Vermiform appendix (tissue), 1 donor: ENCODE data around the gene PAH.

GRCh38 chr12:100431060-100431259, 42.7 kb upstream of the NR1H4 start:
- PRO-cap: no peak

- PRO-cap: no peak
Observed at GRCh38 chr12:100484214-100484945, 10.7 kb downstream of the NR1H4 start.

GRCh38 chr12:101527527-101528241, 52.5 kb downstream of the SPIC start:
- PRO-cap: no peak

- PRO-cap: no peak
Observed at GRCh38 chr12:101617048-101617434, 22.3 kb downstream of the MYBPC1 start.

- PRO-cap: no peak
Observed at GRCh38 chr12:101713140-101713808, 15.8 kb downstream of the CHPT1 start.

DNA sequence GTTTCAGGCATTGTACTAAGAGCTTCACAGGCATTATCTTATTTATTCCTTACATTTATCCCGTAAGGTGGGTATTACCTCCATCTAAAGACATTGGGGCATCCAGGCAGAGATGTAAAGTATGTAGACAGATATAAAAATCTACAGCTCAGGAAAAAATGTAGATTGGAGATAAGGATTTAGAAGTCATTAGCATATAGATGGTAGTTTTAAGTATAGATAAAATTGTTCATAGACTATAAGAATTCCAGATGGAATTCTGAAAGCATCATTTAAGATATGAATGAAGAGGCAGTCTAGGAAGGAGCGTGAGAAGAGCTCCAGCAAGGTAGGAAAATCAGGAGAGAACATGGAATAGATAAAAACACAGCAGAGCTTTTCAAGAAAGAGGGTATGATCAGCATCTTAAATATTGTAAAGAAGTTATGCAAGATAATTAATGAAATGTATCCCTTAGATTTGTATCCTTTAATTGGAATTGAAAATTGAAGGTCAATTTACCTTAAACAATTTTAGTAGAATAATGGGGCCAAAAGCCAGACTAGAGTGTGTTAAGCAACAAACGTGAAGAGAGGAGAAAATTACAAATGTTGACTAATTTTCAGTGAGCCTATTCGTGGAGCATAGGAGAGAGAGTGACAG, 18.2 kb downstream of the CHPT1 start:
- PRO-cap: no peak

DNA sequence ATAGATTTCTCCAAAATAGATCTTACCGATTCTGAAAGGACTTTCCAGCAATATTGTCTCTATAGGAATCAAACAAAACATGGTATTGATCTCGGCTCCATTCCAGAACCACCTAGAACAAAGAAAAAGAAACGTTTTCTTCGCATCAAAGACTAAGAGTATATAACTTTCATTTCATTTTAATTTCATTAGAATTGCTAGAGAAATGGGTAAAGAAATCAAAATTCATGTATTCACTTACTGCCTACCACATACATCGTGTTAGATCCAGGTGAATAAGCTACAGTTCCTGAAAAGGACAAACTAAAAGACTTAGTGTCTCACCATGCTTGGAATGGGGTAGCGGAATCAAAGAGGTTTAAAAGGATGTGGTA, 34.1 kb downstream of the GNPTAB start:
- PRO-cap: no peak

- PRO-cap: no peak
Observed at GRCh38 chr12:101888893-101889438, 11.6 kb downstream of the DRAM1 start.

- PRO-cap: no peak
Observed at GRCh38 chr12:101932332-101932763, 55.0 kb downstream of the DRAM1 start.

GRCh38 chr12:101945535-101945940, 68.2 kb downstream of the DRAM1 start:
- PRO-cap: no peak

DNA sequence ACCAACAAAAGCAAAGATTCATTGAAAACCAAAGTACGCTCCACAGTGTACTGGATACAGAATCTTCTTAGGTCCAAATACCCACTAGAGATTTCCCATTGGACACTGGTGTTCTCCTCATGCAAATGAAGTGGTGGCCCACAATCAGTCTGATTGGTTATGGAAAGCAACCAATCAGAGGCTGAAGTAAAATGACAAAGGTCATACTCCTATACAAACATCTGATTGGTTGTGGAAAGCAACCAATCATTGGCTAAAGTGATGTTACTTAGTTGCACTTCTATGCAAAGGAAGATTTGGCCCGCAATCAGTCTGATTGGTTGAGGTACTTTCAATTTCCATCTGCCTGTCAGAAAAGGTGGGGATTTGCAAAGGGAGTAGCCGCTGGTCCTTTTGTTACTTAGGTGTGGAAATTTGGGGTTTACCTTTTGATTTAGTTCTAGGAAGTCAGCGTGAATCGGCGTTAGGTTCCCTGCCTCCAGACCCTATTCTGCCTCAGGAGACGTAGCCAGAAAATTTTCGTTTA, 1.3 kb upstream of the WASHC3 start:
- PRO-cap: no peak

DNA sequence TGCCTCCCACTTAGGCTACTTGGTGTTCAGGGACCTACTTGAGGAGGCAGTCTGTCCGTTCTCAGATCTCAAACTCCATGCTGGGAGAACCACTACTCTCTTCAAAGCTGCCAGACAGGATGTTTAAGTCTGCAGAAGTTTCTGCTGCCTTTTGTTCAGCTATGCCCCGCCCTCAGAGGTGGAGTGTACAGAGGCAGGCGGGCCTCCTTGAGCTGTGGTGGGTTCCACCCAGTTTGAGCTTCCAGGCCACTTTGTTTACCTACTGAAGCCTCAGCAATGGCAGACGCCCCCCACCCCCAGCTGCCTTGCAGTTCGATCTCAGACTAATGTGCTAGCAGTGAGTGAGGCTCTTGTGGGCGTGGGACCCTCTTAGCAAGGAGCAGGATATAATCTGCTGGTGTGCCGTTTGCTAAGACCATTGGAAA, 22.9 kb downstream of the PARPBP start:
- PRO-cap: no peak

DNA sequence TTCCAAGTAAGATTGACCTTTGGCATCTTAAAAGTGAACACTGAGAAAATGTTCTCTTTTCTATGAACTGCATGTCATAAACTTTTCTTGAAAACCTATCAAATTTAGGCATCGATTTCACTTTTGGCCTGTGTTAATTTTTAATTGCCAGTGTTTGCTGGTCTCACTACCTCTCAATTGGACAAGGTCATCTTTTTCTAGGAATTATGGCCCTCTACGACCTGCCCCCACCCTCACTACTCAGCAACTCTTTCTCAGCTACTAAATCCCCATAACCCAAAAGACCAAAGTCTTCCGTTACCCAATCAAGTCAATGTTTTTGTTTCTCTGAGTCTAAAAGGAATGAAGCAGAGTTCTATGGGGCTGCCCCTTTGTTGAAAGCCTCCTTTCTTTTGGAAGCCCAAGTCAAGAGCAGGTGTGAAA, 55.1 kb downstream of the IGF1 start:
- PRO-cap: no peak

DNA sequence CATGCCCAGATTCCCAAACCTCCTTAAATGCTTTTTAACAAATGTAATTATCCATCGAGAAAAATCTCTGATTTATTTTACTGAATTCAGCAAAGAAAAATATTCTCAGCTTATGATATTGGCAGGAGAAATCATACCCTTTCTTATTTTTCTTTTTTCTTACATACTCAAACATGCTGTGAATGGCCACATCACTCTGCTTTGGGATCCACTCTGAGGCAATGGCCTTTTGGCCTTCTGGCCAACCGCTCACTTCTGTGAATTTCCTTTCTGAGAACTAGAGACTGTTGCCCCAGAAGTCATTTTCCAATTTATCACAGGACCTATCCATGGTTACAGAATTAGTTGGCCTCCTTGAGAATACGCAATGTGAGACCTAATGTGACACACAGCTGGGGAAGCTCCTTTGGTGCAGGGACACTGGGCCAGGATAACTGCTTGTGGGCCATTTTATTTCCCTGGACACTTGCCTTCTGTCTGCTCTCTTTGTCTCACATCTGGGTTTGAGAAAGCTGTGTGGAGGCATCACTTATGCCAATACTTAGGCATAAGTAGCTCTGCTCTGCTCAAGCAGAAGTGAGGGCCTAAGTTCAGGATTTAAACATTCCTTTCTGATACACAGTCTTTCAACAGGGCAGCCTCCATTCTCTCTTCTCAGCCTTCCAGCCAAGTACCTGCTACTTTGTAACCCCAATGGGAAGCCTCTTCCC, 50.6 kb downstream of the IGF1 start:
- PRO-cap: no peak

DNA sequence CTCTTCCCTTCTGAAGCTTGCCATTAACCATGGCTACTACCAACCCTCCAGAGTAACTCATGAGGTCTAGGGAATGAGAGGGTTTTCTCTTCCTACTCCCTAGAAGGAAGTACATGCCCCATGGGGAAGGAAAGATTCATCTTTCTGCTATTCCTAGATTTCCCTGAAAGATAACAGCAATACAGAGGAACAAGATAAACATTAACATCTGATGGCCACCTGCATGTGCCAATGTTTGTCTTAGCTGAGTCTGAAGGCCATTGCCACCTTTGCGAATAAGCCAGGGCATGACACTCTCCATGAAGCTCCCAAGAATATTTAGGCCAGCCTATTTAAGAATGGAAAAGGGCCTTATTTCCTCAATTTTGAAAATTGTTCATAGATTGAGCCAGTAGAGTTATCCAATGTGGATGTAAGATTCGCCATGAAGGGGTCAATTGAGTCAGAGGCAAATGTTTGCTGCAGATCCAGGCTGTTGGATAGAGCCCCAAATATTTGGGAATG, 26.0 kb downstream of the IGF1 start:
- PRO-cap: no peak

- PRO-cap: no peak
Observed at GRCh38 chr12:102874720-102875281, 42.2 kb downstream of the PAH start.

DNA sequence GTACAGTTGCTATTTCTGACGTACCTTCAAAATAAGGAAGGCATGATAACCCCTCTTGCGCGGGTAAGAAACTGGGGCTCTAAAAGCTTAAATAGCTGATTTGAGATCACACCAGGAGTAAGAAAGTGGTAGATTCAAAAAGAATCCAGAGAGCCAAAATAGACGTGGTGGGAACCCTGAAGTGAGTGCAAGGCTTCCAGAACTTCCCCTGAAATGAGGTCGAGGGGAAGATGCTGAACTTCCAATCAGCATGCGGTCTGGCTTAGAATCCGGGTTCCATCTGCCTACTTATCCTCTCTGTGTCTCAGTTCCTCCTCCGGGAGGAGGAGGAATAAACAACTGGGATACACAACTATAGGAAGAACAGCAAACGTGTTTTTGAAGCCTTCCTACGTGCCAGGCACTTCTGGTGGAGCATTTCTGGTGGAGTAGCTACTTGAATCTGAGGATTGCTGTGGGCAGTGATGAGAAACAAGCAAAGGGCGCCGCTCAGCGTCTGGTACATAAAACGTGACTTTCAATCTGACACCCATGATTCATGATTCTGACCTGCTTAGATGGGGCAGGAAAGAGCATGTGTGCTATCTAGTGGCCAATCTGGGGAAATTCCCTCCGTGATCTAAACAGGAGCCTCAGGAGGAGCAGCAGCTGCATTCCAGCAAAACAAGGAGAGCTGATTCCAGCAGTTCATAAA, 38.1 kb downstream of the PAH start:
- PRO-cap: no peak

GRCh38 chr12:102917037-102917937, at the start of gene PAH:
Gene PAH (minus strand): TSS chr12:102917244.
- PRO-cap: no peak

DNA sequence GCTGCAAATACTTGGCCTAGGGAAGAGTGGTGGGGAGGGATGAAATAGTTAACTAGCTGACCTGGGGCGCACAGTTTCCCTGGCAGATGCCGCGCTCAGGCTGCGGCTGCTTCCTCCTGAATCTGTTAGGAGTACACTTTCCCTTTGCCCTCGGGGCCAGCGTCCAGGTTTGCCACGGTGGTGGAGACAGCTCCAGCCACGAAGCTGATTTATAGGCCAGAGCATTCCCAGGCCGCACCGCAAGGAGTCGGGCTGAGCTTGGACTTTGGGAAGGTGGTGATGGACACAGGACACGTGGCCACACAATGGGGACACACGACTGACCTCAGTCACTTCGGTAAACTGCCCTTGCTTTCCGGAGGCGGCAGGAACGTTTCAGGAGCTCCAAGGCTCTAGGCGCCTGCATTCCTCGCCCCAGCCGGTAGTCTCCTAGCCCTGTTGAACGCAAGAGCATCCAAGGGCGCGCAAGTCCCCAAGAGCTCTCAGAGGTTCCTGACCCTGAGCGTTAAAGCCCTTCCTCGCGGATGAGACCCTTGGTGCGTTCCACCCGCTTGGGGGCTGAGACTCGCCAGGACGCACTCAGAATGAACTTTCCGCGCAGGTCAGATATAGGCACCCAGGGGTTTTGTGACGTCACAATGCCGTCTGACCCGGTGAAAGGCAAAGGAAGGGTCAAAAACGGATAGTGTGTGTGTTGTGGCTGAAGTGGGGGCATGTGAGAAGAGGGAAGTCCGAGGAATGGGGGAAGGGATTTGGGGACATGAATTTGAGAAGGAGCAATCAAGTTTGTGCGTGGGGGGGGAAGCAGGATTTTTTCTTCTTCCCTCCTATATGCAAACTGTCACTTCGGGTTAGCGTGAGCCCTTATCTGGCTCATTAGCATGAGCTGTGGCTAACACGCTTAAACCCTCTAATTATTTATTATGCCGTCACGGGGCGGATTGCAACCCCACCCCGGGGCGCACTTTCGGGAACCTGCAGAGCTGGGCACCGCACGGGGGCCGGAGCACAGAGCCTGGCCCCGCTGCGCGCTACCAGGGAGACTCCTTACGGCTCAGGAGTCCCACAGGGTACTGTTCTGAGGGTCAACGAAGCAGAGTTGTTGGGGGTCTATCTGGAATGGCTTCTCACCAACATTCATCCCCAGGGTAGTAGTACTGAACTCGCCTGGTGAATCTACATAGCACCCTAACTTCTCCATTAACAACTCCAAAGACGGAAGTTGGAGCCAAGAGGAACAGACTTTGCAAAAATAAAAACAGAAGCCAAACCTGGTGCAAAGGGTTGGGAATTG, 6.8 kb upstream of the ASCL1 start:
- PRO-cap: no peak

DNA sequence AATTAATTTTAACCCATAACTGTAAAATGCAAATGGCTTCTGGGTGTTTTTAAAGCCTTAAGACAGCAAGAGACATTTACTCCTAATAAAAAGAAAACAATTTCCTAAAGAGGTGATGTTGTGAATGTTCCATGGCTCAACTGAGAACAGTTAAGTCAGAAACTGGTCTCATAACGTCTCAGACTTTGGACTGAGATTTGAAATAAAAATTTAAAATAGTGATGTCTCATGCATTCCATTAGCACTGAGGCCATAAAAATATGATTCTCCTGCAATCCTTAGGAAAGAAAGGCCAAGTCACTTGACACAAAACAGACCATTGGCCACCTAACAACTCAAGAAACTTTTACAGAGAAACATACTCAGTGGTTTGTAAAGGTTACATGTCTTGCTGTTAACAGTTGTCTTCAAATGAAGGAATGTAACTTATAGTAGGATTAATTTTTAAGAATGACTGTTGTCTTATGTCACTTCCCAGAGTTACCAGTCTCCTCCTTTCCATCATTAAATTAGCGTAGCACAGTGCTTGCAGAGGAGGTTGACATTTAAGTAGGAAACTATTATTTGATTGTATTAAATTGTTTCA, 58.1 kb downstream of the STAB2 start:
- PRO-cap: unidirectional peak, minus-strand start at position 142 of the sequence